ENCODE results near the genes SAFB, LONP1 and DUS3L.

DNA sequence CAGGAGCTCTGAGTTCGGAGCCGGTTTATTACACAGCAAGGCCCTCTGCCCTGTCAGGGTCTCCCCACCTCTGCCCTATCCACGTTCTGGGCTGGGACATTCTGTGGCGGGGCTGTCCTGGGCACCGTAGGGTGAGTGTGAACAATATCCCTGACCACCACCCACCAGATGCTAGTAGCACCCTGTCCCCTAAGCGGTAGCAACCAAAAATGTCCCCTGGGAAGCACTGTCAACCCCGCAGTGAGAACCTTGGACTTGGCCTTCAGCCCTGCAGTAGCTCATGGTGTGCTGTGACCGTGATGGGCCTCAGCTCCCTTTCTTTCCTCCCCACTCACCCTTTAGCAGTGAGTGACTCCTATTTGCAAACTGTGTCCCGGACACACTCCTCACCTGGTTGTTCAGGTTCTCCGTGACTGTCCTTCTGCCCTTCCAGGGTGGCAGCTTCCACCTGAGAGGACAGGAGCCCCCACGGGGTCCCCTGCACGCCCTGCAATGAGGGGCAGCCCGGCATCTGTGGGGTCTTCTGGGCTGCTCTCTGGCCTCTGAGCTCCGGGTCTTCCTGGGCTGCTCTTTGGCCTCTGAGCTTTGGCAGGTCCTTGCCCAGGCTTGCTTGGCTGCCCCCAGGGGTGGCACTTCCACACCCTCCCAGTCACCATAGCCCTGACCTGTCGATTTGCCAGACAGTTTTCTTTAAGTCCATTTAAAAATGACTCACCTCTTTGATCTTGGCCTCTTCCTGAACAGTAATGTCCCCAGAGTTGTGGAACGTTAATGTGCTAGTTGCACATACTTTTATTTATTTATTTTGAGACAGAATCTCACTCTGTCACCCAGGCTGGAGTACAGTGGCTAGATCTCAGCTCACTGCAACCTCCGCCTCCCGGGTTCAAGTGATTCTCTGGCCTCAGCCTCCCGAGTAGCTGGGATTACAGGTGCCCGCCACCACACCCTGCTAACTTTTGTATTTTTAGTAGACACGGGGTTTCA is 3.8 kb downstream of the KDM4B start:
- PRO-cap = no peak

GRCh38 chr19:4991396-4992105 is 22.6 kb downstream of the KDM4B start:
- PRO-cap = no peak

GRCh38 chr19:5018296-5018725 is 49.4 kb downstream of the KDM4B start:
- PRO-cap = no peak

- PRO-cap = no peak
Observed at GRCh38 chr19:5060466-5061200, 91.7 kb downstream of the KDM4B start.

DNA sequence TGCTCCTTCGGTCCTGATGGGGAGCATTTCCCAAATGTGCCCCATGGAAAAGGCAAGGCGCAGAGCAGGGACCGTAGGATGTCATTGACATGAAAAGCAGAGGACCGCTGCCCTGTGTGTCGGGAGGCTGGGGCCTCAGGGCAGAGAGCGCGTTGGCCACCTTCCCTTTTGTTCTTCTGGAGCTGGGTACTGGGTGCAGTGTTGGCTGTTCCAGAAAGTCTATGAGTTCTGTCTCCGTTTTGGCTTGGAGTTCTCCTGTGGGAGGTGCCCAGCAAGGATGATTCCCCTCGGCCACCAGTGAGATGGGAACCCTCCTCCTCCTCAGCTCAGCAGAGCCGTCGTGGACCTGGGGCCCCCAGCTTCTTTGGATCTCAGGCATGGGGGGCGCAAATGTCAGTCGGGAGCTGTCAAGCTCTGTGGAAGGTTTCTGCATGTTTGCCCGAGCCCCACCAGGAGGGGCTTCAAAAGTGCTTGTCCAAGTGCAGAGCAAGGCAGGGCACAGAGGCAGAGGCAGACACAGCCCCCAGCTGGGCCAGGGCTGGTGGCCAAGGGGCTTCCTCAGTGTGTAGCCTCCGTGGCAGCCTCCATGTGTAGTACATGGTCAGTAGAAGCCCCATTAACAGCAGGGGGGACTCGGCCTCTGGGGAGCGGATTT is 128.8 kb downstream of the KDM4B start:
- PRO-cap = no peak

GRCh38 chr19:5104664-5105592 is 136.0 kb downstream of the KDM4B start:
- PRO-cap = no peak

GRCh38 chr19:5111396-5111975 is 142.6 kb downstream of the KDM4B start:
- PRO-cap = no peak

DNA sequence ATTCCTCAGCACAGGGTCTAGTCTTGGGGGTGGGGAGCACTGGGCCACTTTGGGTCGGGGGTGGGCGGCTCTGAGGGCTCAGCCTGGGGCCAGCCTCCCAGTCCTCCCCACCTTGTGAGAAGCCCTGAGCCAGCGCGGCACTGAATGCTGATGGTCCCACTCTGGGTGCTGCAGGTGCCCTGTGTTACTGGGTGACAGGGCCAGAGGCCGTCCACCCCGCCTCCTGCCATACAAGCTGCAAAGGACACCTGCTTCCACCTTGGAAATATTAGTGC is 145.6 kb downstream of the KDM4B start:
- PRO-cap = no peak

GRCh38 chr19:5130992-5131373 is 162.1 kb downstream of the KDM4B start:
- PRO-cap = bidirectional peak, plus-strand start at chr19:5131452, minus-strand start at chr19:5131073

GRCh38 chr19:5435996-5437010 is 18.9 kb upstream of the ZNRF4 start:
- PRO-cap = no peak

DNA sequence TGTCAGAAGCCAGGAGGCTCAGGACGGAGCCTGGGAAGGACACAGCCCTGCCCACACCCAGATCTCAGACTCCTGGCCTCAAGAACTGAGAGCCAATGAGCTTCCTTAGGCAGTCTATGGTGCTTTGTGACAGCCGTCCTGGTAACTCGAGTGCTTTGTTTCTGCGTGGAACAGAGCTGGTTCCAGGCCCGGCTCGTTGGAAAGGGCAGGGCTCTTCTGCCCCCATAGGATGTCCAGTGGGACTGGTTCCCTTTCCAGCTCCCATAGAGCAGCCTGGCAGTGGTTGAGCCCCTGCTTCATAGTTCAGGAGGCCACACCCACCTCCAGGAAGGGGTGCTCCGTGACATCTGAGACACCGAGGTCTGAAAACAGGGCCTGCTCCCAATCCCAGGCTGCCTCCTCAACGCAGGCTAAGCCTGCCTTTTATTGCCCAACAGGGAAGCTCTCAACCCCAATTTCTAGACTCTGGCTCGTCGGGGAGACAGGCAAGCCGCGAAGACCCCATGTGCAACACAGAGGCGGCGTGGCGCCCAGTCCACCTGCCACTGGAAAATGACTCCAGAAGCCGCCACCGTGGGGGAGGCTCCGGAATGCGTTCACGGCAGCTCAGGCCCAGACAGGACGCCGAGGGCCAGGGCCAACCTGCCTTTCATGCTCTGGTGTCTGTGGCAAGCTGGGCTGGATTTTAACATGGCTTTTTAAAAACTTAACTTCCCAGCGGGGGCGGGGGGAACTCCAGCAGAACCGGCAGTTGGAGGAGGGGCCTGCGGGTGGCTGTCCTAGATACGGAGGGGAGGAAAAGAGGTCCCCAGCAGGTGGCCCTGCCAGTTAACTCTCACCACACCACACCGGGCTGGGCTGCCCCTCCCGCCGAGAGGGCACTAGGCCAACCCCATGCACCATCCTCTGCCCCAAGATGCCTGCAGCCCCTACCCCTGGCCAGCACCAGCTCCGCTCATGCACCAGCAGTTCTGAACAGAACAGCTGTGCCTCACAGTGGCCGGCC is 37.0 kb downstream of the SAFB2 start:
- PRO-cap = no peak

- PRO-cap = no peak
Observed at GRCh38 chr19:5588419-5588953, 34.1 kb downstream of the SAFB2 start.

GRCh38 chr19:5622487-5623424 is at the start of gene SAFB:
Gene SAFB (plus strand): TSS chr19:5623083.
- PRO-cap = bidirectional peak, plus-strand start at chr19:5623083, minus-strand start at chr19:5622776

- PRO-cap = unidirectional peak, minus-strand start at chr19:5623706
Observed at GRCh38 chr19:5623662-5623875, 686 bp downstream of the SAFB start.

GRCh38 chr19:5713029-5713381 is 6.9 kb downstream of the LONP1 start:
- PRO-cap = no peak

GRCh38 chr19:5718364-5718988 is 1.5 kb downstream of the LONP1 start:
- PRO-cap = no peak

- PRO-cap = no peak
Observed at GRCh38 chr19:5718989-5720038, 632 bp downstream of the LONP1 start.

DNA sequence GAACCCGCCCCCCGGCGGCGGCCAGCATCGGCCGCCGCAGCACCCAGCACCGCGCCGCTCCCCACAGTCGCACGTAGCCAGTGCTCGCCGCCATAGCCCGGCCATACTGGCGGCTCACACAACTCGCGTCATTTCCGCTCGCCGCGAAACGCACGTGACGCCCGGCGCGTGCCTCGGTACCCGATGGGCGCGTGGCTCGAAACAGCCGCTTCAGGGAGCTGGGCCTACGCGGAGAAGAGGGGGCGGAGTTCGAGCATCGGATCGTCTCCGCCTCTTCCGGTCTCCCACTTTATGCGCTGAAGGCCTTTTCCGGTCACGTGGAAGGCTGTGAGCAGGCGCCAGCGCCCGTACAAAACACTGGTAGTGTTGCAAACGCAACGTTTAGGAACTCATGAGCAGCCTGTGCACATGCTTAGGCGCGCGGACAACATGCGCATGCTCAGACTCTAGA is at the start of gene LONP1:
Gene LONP1 (minus strand): TSS at position 108 of the 451 bp plus-strand sequence.
- PRO-cap = bidirectional peak, plus-strand start at position 306 of the sequence, minus-strand start at position 65 of the sequence

DNA sequence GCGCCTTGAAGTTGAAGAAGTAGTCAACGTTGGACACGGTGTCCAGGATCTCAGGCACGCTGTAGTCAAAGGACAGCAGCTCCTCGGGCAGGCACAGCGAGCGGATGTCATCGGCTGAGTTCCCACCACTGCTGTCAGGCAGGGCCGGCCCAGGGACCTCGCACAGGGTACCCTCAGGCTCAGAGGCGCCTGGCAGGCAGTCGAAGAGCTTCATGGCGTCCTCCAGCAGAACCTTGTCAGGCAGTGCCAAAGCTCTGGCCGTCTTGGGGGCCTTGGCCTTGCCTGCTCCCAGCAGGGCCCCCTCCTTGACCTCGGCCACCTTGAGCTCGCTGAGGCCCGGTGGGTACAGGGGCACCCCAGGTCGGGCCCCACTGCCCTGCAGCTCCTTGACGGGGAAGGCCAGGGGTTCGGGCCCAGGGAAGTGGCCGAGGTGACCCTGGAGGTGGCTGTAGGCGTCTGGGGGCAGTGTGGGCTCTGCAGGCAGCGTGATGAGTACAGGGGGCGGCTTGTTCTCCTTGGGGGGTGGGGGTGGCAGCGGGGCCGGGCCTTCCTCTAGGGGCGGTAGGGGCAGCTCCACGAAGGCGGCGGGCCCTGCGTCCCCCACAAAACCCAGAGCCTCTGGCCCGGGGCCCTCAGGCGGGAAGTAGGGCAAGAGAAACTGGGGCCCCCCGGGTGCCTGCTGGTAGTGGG is 1.2 kb downstream of the PRR22 start:
- PRO-cap = no peak

DNA sequence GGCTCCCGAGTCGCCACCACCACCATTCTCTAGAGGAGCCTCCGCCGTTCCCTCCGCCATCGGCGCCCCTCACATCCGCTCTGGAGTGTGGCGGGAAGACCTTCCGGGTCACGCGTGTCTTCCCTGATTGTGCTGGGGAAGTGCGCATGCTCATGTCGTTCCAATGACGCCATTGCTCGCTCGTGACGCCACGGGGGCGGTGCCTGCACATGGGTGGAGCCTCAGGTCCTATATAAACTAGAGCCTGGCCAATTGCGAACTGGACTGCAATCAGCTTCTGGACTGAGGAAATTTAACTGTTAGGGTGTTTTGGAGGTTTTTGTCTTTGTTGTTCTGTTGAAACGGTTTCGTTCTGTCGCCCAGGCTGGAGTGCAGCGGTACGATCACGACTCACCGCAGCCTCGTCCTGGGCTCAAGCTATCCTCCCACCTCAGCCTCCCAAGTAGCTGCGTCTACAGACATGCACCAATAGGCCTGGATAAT is at the start of gene DUS3L:
Gene DUS3L (minus strand): TSS at position 82 of the 483 bp plus-strand sequence.
- PRO-cap = unidirectional peak, minus-strand start at position 82 of the sequence; unidirectional peak, minus-strand start at position 131 of the sequence

Data from SP-49 (cell line).